ENCODE measurements around the gene DBNDD1.

- PRO-cap: no peak
Measured at GRCh38 chr16:89909659-89909937, 9.1 kb upstream of the MC1R start.

DNA sequence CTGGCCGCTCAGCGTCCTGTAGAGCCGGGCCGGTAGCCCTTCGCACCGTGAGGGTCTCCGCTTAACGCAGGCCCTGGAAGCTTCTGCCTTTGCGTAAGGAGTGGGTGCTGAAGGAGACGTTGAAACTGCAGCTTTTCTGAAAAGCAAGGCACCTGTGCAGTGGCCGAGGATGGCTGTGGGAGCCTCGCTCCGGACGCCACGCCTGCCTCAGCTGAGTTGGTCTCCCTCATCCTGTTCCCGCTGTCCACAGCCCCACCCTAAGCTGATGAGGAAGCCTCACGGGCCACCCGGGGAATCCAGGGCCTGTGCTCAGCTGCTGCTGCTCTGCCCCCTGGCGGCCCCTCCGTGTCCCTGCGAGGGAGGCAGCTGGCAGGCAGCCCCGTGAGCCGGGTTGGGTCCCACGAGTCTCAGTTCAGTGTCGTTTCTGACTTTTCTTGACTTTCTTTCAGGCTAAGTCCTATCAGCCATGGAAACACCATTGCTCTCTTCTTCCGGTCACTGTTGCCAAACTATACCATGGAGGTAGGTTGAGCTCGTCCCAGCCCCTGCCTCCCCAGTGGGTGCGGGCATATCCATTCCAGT is 8.4 kb upstream of the MC1R start:
- PRO-cap: no peak

DNA sequence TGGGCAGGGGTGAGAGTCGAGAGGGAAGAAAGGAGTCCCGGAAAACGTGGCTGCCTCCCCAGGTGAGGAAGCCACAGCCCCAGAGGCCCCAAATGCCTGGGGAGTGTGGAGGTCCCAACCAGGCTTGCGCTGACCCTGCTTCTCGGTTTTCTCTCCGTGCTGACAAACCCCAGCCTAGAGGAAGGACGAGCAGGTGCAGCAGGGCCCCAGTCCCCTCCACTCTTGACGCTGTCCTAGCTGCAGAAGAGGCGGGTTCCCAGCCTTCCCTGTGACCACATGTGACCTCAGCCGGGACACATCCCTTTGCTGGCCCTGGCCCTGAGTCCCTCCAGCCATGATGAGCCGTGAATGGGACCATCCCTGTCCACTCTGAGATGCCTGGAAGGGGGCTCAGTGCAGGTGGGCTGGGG is 2.1 kb upstream of the TUBB3 start:
- PRO-cap: no peak

GRCh38 chr16:89921654-89922239 is 1.4 kb upstream of the TUBB3 start:
- PRO-cap: bidirectional peak, plus-strand start at chr16:89921928, minus-strand start at chr16:89921767

DNA sequence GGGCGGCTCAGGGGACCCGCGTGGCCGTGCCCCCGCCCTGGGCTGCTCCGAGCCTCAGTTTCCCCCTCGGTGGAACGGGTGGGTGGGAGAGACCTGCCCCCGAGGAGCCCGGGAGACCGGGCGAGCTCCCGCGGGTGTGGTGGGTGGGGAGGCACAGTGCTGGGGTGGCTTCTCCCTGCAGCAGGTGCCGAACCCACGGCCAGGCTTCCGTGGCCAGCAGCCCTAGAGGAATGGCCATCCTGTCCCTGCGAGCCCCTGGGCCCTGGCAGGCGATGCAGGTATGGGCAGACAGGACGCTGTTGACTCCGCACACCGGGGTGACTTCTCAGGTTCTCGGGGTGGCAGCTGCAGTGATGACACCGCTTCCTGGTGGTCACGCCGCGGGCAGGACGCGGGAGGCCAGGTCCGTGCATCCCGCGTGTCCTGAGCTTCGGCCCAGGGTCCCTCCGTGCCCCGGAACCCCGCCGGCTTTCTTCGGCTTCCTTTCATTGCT is 727 bp downstream of the DEF8 start:
- PRO-cap: no peak

DNA sequence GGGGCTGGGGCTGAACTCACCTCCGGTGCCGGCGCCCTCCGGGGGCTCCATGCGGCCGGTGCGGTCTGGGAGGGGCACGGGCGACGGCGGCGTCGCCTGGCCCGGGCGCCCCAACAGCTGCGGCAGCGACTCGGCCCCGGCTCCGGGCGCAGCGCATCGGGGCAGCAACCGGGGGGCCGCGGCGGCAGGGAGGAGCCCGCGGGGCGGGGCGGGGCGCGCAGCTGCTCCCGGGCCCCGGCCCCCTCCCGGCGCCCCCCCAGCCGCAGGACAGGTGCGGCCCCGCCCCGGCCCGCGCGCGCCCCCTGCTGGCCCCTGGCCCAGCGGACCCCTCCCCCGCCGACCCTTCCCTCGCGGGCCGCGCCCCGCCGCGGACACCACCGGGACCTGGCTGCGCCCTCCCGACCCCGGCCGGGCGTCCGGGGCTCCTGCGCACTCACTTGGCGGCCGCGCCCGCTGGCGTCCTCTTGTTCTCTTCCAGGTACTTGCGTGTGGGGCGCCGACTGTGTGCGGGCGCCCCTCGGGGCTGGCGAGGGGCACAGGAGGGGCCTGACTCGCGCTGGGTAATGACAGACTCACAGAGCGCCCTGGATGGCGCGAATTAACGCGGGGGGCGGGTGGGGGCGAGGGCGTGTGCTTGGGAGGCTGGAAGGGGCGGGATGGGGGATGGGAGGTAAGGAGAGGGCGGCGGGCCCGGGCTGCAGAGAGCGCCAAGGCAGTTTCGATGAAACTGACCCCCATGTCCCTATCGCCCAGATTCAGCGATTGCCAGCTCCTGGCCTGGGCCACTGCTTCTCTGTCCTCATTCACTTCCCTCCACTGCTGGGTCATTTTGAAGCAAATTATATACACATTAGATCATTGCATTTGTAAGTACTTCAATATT is at the start of gene DBNDD1:
Gene DBNDD1, minus strand, starts transcription at position 166 of the 883 bp plus-strand sequence.
- PRO-cap: no peak

DNA sequence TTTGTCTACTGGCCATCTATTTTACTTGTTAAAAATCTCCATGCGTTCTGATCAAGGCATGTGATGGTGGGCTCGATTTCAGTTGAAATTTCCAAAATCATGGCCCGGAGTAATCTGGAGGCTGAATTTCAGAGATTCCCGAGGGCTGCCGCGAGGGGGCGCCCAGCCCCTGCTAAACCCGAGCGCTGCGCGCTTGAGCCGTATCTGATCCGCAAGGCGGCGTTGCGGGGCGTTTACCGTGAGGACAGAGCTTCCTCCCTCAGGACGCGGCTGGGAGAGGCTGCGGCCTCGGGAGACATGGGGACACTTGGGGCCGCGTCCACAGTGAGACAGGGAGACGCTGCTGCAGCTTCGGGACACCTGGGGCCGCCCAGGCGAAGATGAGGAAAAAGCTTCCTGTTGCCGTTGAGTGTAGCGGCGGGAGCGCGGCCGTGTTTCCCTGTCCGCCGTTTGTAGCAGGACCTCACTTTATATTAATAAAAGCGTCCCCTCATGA is 4.9 kb upstream of the PRDM7 start:
- PRO-cap: unidirectional peak, plus-strand start at position 236 of the sequence